Neutrophil (primary cell): ENCODE data around the genes ZMYND10, CISH and MANF.

DNA sequence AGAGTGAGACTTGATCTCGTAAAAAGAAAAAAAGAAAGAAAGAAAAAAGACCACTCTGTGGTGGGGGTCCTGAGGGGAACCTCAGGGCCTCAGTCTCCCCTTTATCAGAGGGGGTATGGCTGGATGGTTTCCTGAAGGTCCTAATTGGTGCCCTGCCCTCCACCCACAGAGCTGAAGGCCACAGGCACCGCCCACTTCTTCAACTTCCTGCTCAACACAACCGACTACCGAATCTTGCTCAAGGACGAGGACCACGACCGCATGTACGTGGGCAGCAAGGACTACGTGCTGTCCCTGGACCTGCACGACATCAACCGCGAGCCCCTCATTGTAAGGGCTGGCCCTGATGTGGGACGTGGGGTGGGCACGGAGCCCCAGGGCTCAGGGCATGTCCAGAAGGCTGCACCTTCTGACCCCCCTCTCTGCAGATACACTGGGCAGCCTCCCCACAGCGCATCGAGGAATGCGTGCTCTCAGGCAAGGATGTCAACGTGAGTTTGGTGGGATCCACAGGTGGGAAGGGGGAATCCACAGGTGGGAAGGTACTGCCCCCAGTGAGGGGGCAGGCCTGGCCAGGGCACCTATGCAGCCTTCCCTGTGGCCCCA is 17.7 kb upstream of the GNAT1 start:
- PRO-cap: no peak

DNA sequence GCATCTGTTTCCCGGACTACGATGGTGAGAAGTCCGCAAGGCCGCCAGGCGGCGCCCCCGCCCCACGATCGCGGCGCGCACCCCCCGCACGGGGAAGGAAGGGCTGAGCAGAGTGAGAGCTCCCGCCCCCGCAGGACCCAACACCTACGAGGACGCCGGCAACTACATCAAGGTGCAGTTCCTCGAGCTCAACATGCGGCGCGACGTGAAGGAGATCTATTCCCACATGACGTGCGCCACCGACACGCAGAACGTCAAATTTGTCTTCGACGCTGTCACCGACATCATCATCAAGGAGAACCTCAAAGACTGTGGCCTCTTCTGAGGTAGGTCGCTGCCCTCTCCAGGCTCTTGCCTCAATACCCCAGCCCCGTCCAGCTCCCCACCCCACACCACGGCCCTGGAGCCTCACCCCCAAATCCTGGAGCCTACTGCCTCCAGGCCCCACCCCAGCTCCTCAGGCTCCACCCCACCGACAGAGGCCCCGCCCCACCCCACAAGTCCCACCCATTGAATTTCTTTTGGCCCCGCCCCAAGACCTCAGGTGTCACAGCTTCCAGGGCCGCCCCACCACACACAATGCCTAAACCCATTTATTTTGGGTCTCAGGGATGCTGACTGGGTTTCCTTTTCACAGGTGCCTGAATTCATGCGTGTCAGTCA is 3.4 kb downstream of the GNAT1 start:
- PRO-cap: no peak

DNA sequence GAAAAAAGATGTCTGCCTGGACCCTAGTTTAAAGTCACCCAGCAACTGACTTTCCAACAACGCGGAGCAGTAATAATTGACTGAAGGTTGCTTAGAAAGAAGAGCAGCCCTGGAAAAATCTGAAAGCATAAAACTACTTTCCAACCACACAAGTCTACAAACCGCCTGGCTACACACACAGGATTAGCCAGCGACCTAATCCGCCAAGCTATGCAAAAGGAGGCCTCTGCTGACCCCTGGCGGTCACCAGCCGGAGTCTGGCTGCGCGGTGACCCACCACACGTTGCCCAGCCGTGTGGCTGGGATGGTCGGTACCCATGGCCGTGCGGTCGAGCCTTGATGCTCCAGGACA is 10.0 kb upstream of the GNAI2 start:
- PRO-cap: no peak

GRCh38 chr3:50246512-50247094 is 10.6 kb downstream of the GNAI2 start:
- PRO-cap: bidirectional peak, plus-strand start at chr3:50246853, minus-strand start at chr3:50246820

DNA sequence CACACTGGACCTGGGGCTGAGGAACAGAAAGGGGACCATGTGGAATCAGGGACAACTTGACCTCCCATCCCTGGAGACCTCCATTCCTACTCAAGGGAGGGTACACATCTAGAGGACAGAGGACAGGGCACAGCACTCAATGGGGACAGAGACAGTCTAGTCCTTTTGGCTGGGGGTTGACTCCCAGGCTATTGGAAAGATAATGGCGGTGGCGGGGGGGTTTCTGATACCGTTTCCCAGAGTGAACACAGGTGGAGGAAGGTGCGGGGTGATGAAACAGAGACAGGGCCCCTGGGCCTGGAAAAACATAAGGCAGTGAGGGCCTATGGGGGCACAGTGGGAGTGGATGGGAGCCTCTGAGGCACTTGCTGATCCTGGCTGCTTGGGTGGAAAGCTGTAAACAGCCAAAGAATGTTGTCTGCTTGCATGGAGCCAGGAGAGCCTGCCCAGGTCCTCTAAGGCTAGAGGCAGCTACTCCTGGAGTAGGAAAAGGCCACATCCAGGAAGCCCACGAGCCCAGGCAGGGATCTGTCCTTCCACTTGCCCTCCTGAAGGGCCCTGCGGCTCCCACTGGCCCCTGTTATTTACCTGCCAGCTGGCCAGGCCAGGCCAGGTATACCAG is 3.0 kb upstream of the SEMA3B start:
- PRO-cap: no peak

GRCh38 chr3:50268229-50268588 is 738 bp upstream of the SEMA3B start:
- PRO-cap: no peak

- PRO-cap: no peak
These were observed 3.5 kb upstream of the TUSC2 start for GRCh38 chr3:50331516-50331845.

- PRO-cap: no peak
These were observed at the start of gene ZMYND10 for GRCh38 chr3:50345602-50346284. Gene ZMYND10 (minus strand): TSS chr3:50345732.

- PRO-cap: no peak
These were observed 29.7 kb upstream of the TMEM115 start for GRCh38 chr3:50388896-50389455.

DNA sequence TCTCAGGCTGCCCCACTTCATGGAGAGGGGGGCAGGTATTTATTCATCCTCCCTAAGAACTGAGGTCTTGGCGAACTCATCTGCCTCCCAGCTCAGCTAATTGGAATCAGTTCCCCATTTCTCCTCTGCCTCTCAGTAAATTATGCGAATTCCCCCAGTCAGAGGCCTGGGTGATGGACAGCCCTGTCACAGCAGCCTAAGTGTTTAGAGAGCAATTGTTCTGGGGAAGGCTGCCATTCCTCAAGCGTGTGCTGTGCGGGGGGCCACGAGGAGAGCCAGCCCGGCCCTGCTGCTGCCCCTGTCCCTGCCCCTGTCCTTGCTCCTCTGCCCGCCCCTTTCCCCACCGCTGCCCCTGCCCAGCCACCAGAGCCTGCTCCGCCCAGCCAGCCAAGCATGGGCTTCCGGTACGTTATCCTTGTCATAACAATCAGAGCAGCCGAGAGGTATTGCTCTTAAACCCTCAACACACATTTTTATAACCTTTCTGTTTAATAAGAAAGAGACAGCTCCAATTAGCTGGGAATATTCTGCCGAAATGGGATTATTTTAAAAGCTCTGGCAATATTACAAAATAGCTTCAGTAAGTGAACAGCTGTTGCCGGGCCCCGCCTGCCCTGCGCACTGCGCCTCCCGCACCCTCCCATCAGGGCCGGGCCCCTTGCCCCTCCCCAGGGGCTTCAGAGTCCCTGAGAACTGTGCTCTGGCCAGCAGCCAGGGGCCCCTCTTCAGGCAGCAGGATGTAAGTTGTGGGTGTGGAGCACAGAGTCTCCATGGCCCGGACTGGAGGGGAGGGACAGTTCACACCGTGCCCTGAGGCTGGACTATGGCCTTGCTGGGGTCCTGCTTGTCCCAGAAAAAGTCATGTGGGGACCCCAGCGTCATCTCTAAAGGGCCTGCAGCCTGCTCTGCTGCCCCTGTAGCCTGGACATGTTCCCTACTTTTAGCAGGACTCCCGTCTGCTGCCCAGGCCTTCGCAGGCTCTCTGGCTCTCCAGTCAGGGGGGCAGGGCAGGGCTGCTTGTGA is 12.4 kb upstream of the CACNA2D2 start:
- PRO-cap: no peak

- PRO-cap: no peak
These were observed 12.2 kb downstream of the HEMK1 start for GRCh38 chr3:50581469-50581953.

DNA sequence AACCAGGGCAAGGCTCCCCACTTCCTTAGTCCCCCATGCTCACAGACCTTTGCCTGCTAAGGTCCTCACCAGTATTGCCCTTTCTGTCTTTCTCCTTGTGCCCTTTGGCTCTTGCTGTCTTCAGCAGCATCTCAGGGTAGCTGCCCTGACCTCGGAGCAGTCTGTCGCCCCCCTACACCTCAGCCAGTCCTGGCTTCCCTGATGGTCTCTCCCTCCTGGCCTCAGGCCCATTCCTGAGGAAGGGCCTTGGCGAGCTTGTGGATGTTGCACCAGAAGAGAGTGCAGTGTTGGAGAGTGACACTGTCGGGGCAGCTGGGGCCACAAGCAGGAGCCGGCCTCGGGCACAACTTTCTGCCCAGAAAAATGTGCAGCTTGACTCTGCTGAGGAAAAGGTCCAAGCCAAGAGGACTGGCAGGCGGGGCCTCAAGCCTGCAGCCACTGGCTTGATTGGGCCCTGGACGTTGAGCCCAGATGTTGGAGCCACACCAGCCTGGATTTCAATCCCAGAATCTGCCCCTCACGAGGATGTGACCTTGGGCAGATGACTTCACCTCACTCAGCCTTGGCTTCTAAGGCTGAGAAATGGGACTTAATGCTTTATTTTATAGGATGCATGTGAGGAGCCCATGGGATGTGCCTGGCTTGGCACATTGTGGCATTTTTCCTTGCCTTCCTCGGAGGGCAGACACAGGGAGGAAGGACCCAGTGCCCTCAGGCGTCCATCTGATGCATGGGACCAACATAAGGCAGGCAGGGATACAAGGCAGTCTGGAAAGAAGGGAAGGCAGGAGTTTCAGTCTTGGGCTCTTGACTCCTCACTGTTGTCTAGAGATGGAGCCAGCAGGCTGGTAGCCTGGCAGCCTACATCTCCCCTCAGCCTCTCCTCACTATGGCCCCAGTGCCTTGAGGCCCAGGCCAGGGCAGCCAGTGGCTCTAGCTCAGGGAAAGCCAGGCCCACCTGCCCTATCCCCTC is 12.9 kb downstream of the HEMK1 start:
- PRO-cap: no peak

- PRO-cap: no peak
These were observed 14.4 kb downstream of the HEMK1 start for GRCh38 chr3:50583459-50584357.

- PRO-cap: no peak
These were observed 9.3 kb downstream of the CISH start for GRCh38 chr3:50602276-50602686.

GRCh38 chr3:50606602-50607529 is 4.7 kb downstream of the CISH start:
- PRO-cap: no peak

DNA sequence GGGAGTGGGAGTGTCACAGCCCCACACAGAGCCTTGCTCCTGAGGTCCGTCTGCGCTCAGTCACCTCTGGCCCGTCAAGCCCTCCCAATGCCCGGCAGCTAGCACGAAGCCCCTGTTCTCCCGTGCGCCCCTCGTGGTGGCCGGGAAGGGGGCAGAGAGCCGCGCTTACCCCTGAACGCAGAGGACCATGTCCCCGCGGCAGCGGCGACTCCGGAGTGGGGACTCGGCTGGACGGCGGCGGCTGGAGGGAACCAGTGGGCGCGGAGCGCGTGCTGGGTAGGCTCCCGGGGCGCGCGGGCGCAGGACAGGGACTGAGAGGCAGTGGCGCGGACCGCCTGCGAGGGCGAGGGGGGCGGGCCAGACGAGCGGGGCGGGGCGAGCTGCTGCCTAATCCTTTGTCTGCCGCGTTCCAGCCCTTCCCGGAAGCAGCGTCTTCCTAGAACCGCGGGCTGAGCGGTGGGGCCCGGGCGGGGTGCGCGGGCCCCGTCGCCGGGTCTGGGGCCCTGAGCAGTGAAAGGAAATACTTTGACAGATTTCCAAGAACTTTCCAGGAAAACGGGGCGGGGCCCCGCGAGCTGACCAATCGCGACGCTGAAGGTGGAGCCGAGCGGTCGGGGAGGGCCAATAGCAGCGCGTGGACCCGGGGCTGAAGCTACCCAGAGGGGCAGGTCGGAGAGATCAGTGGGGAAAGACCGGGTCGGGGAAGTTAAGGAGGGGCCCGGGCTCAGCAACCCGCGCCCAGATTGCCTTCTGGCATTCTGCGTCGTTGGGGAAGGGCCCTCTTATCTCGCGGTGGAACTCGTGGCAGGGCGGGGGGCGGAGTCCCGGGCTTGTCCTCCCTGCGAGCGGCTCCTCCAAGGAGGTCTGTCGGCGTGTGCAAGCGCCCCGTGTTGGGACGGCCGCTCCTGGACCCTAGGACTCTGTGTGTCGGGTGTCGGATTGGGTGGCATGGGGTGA is at the start of gene CISH:
CISH (minus strand) TSS at position 313 of the 957 bp plus-strand sequence.
- PRO-cap: unidirectional peak, minus-strand start at position 313 of the sequence

GRCh38 chr3:51385188-51385682 is at the start of gene MANF:
Gene MANF (plus strand): TSS chr3:51385291.
- PRO-cap: bidirectional peak, plus-strand start at chr3:51385291, minus-strand start at chr3:51385038

DNA sequence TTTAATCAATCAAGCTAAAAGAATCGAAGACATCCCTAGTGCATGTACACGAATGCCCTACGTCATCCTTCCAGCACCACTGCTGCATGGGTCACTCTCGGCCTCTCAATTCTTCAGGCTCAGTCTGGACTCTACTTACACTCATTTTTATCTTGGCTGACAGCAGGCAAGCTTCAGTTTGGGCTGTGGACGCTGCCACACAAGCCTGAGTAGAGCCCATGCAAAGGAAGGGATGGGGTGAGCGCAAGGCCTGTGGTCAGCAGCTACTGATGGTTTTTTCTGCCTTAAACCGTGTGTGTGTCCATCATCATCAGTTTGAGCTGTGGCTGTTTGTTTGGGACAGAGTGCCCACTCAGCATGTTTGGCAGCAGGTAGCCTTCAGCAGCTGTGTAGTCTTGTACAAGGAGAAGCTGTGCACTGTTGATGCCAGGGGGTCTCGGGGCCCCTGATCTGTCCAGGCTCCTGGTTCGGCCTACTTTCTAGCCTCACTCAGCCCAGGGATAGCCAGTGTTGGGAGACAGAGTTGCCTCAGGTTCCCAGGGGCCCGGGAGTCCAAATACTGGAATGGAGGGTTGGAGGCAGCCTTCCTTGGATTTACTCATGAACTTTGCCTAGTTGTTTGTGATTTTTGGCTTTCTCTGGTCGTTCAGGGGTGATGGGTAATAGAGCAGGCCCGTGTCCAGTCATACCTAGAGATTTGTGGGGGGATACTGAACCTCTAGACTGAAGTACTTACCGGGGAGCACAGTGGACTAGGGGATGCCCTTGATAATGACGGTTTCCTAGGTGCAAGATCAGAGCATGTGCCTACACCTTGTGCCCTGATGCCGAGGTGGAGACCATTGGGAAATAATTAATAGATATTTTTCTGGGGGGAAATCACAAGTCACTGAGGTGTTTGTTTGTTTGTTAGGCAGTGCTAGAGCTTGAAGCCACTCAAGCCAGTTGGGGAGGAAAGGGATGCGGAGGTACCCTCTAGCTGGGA is 3.6 kb downstream of the RBM15B start:
- PRO-cap: no peak

DNA sequence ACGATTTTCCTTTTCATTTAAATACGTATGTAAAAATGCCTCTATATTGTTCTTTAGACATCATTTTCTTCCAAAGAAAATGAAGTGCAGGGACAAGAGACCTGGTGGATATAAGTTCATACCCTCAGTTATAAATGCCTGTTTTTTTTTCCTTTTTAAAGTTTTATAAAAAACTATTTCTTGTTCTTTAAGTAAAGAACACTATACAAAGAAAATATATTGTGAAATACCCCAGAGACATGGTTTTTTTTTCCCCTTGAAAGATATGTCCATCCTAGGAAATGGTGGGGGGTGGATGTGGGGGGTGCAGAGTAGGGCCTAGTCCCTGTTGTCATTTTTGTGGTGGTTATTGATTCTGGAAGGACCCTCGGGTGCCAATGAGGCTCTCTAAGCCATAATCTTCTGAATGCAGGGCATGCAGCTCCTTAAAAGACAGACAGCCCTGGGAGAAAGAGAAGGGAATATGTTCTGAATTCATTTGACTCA is 7.2 kb downstream of the RBM15B start:
- PRO-cap: no peak

- PRO-cap: no peak
These were observed 15.4 kb downstream of the TEX264 start for GRCh38 chr3:51686096-51687270.